Measurements from ENCODE around the genes C3orf70, TRA2B and DGKG.

DNA sequence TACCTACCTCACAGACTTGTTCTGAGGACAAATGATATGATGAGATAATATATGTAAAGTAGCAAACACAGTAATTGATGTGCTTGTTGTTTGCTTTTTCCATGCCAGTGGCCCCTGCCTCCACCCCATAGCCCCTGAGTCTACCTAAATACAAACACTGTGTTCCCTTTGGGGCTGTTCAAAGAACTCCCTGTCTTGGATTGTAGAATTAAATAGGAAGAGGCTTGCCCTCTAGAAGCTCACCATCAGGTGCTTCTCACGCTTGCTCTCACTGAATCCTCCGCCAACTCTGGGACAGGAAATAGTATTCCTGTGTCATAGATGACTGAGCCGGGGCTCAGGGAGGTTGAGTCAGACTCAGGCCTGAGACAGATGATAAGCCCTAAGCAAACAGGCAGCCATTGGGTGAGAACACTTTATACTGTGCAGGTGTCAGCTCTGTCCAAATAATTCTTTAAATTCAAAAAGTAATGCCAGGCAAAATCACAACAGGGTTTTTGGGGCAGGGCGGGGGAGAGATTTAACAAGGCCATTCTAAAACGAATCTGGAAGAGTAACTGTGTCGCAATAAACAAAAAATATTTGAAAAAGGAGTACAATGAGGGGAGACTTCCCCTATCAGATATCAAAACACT, 58.9 kb downstream of the EPHB3 start:
- PRO-cap, 2 experiments = no peak in any of the 2 experiments

GRCh38 chr3:184747926-184748917, 36.4 kb upstream of the MAGEF1 start:
- PRO-cap, 2 experiments = no peak in any of the 2 experiments

- PRO-cap, 2 experiments = no peak in any of the 2 experiments
Observed at GRCh38 chr3:184761455-184762119, 49.7 kb upstream of the MAGEF1 start.

- PRO-cap, 2 experiments = no peak in any of the 2 experiments
Observed at GRCh38 chr3:184786683-184786970, 25.3 kb upstream of the VPS8 start.

DNA sequence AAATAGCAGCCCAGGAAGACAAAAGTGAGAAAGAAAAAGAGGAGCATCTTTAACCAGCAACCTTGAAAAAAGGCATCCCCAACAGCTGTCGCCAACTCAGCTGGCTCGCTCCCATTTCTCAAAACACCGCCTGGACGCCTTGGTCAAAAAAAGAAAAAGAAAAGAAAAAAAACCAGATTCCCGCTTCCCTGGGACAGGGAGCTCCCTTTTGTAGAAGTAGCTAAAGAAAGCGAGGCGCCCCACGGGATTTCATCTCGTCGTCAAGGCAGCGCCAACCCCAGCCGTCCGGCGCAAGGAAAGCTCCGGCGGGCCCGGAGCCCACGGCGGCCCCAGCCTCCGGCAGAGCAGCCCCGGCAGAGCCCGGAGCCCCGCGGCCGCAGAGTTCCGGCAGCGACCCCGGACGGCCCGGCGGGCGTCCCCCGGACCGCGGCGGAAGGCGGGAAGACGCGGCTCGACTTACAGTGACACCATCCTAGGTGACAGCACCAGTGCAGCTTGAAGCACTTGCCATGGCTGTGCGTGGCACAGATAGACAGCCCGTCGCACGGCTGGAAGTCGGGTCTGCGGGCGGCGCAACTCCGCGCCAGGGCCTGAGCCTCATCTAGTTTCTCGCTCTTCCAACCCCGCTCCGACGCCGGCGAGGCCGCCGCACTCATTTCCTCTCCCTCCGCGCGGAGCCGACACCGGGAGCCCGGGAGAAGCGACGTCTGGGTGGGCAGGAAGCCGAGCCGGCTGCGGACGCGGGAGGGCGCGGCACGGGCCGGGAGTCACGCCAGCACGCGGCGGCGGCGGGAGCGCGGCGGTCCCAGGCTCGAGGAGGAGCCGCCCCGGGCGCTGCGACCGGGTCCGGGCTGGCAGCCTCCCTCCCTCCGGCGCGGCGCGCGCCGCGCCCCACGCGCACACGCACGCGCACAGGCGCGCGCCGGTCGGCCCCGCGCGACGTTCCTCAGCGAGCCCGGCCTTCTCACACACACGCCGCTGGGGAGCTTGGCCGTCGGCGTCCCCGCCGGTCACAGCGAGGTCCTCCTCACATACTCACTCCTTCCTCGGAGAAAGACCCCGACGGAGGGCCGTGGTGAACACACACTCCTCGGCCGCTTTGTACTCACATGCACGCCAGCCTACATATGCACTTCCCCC, at the start of gene C3orf70:
Gene C3orf70 (minus strand): TSS at position 893 of the 1,140 bp plus-strand sequence.
- PRO-cap, 2 experiments = no peak in any of the 2 experiments

DNA sequence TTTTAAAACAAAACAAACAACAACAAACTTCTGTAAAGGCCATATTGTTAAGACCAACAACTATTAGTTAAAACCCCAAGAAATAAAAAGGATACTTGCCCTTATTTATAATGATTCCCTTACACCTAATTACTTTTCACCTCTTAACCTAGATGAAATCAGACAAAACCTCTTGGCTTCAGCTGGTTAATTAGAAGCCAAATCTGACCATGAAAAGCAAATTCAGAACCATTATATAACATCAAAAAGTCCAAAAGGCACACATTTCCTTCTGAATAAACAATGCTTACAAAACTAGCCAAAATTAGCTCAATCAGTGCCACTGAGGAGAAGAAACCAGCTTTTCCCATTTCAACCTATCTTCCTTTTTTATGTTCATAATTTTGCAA, 3.3 kb downstream of the EHHADH start:
- PRO-cap, 2 experiments = no peak in any of the 2 experiments

- PRO-cap, 2 experiments = no peak in any of the 2 experiments
Observed at GRCh38 chr3:185496492-185497468, 2.1 kb downstream of the TMEM41A start.

DNA sequence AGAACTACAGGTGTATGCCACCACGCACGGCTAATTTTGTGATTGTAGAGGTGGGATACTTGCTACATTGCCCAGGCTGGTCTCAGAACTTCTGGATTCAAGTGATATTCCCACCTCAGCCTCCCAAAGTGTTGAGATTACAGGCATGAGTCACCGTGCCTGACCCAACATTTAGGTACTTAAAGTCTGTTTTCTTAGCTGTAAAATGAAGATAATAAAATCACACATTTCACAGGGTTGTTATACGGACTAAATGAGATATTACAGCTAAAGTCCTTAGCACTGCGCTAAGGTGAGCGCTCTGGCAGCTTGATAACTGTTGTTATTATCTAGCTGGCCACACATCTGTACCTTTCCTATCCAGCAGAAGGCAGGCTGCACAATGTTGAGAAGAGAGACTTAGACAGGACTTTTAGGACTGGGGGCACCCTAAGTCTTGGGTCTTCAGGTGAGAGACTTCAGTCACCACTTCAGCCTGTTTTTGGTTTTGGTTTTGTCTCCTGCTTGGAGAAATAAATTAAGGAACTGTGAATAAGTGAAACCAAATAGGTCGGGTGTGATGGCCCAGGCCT, 2.7 kb upstream of the LIPH start:
- PRO-cap, 2 experiments = no peak in any of the 2 experiments

DNA sequence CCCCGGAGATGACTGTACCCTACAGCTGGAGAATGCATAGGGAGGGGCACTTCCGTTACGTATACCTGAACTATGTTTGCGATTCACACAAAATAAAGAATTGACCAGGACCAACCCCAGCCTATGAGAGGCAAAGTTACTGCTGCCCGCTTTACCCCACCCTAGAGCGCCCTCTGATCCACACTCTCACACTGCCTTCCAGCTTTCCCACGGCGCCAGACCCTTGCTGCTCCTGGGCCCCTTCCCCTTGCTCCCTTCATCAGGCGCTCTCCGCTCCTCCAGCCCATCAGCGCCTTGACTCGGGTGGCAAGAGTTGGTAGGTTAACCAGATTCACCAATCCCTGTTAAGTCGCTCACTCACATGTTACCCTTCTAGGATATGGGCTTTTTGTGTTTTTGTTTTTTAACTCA, 96.8 kb downstream of the IGF2BP2 start:
- PRO-cap, 2 experiments = no peak in any of the 2 experiments

DNA sequence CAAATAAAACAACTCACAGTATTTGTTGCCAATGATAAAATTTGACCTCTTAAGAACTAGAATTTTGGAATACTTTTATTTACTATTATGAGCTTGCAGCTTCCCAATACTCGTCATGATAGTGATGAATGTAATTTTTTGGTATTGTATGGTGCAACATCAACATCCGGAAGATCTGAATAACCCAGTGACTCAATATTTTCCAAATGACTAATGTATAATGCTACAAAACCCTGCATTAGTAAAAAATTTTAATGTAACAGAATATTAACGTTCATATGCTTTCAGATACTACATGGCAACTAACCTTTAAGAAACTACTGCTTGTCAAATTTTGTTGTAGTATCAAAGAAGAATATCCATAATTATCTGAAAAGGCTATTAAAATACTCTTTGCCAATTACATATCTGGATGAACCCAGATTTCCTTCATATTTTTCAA, 95.4 kb downstream of the IGF2BP2 start:
- PRO-cap, 2 experiments = no peak in any of the 2 experiments

GRCh38 chr3:185786101-185786573, 38.7 kb downstream of the IGF2BP2 start:
- PRO-cap, 2 experiments = no peak in any of the 2 experiments

GRCh38 chr3:185815351-185815727, 9.5 kb downstream of the IGF2BP2 start:
- PRO-cap, 2 experiments = no peak in any of the 2 experiments

GRCh38 chr3:185919664-185920187, 18.1 kb downstream of the TRA2B start:
- PRO-cap, 2 experiments = peak in 2 of 2 experiments; most common minus-strand start chr3:185920116 (in 2)

GRCh38 chr3:185922555-185923214, 15.1 kb downstream of the TRA2B start:
- PRO-cap, 2 experiments = no peak in any of the 2 experiments

DNA sequence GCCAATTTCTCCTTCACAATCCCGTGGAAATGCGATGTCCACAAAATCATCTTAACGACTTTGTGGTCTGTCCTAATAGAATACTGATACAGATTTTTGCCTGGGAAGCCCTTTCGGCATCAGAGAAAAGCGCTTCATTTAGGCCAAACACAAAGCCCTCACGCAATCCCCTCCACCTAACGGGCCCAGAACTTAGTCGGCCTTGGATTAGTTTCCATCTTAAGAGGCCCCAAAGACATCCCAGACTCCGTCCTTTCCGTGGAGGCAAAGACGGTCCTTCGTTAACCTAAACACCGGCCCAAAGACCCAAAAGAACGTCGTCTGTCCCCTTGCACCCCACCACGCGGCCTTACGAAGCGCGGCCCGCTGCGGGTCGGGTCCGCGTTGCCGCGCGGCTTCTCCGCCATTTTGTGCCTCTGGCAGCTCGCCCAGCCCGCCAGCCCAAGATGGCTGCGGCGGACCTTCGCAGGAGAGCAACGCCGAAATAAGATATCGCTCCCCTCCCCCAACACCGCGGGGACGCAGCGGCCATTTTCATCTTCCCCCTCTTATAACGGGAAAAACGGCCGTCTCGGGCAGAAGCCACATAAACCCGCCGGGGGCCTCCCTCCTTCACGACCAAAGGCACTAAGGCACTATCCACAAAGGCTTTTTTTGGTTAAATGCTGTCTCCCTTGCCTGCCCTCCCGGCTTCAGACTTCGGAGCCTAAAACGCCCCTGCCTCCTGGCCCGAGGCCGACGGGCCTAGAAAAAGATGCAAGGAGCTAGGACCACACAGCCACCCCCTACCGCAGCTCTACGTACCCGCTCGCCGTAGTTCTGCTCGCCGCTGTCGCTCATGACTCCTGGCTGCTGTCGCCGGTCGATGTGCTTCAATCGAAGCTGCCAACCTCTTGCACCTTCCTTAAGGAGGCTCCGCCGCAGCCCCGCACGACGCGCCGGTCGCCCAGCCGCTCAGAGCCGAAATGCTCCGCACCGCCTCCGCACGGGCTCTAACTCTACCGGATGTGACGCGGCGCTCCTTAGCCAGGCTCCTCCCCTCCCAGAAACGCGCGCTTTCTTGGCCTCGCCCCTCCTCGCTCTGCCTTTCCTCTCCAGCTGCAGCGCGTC, at the start of gene TRA2B:
Gene TRA2B (minus strand): TSS at position 994 of the 1,110 bp plus-strand sequence.
- PRO-cap, 2 experiments = peak in 2 of 2 experiments; most common plus-strand start position 444 of the sequence (in 1); most common minus-strand start position 966 of the sequence (in 2)

- PRO-cap, 2 experiments = no peak in any of the 2 experiments
Observed at GRCh38 chr3:185976758-185977292, 39.0 kb upstream of the TRA2B start.

- PRO-cap, 2 experiments = peak in 2 of 2 experiments; most common plus-strand start chr3:186362038 (in 2); most common minus-strand start chr3:186361943 (in 1)
Observed at GRCh38 chr3:186361504-186362599, at the start of gene DGKG. Gene DGKG (minus strand): TSS chr3:186362234.

DNA sequence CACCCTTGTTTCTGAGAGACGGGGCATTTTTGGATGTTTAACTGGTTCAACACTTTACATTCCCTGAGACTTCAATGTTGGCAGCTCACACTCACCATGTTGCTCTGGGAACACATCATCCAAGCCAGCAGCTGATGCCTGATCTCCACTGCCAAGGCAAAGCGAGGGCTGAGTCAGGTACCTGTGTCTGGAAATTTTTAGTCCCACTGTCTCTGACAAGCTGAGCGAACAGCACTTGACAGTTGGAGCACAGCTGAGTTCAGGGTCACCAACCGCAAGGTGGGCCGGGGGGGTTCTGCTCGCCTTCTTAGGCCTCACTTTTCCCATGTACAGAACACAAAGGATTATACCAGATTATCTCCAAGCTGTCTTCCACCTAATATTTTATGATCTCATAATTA, 3.6 kb upstream of the DGKG start:
- PRO-cap, 2 experiments = no peak in any of the 2 experiments

GRCh38 chr3:186532568-186533204, 11.5 kb downstream of the CRYGS start:
- PRO-cap, 2 experiments = no peak in any of the 2 experiments

DNA sequence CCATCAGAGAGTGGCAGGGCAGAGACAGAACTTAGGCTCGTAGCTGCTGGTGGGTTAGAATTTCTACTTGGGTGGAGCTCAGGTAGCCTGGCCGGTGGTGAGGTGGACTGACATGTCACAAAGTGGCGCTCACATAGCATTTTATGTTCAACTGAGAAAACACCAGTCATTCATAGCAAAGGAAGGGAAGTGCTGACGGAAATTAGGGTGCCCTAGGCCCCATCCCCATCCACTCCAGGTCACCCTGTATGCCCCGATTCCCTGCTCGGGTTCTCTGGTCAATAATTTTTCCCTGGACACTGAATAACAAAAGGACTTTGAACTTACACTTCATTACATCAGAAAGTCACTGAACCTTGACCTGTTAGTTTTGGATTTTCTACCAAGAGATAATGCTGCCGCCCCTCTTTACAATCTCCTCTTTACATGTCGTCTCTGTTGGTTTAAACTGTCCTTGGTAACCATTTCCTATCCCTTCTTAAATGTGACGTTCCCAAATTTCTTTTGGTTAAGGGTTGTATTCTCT, 13.8 kb upstream of the AHSG start:
- PRO-cap, 2 experiments = no peak in any of the 2 experiments

Data from monocyte (primary cell).